HT-29 (cell line): ENCODE measurements around the genes INMT, ITPRID1, PDE1C, AVL9 and NT5C3A.

- RAMPAGE, long total RNA = no peak
Measured at GRCh38 chr7:30615619-30616109, 21.0 kb downstream of the GARS1 start.

GRCh38 chr7:30706960-30707409 lies 24.7 kb upstream of the CRHR2 start:
- RAMPAGE, long total RNA = no peak

GRCh38 chr7:30751848-30752360 lies at the start of gene INMT:
TSS of gene INMT (plus strand) at chr7:30752135.
- RAMPAGE, long total RNA = no peak

DNA sequence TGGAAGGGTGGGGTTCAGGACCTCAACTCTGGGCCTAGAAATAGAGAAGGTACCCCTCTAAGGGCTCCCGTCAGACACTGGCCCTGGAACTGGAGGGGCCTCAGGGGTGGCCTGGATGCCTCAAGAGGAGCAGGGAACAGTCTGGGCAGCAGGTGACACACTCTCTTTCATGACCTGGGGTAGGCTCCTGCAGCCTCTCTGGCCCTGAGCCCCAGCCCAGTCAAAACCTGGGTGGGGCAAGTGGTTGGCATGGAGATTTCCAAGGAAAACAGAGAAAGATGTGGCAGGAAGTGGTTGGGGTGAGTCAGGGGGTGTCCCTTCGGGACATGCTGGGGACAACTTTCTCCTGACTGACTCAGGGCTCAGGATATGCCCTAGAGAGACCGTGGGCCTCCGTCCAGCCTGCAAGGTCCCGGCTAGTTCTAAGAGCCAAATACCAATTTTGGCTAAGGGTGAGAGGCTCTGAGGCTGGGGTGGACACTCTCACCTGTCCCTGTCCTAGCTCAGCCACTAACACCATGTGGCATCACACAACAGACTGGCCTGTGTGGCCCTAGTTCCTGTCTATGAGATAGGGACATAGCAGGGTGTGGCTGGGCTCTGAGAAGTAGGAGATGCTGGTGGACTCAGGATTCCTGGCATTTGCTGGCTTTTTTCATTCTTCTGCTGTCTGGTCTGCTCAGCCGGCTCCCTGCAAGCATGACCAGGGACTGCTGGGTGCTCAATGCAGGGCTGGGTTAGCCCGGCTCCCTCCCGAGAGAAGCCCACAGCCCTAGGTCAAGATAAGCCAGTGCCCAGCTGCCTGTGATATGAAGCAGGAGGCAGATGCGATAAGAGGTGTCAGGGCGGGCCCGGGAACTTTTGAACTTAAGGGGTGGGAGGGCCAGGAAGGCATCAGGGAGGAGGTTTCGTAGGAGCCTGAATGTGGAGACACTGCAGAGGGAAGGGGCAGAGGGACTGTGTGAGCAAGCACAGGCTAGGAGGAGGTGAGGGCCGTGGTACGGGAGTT lies 3.2 kb downstream of the AQP1 start:
- RAMPAGE, long total RNA = no peak

- RAMPAGE, long total RNA = no peak
Measured at GRCh38 chr7:31514018-31514321, at the start of gene ITPRID1. TSS of gene ITPRID1 (plus strand) at chr7:31514090.

GRCh38 chr7:31688357-31688863 lies 1.4 kb downstream of the PPP1R17 start:
- RAMPAGE, long total RNA = no peak

DNA sequence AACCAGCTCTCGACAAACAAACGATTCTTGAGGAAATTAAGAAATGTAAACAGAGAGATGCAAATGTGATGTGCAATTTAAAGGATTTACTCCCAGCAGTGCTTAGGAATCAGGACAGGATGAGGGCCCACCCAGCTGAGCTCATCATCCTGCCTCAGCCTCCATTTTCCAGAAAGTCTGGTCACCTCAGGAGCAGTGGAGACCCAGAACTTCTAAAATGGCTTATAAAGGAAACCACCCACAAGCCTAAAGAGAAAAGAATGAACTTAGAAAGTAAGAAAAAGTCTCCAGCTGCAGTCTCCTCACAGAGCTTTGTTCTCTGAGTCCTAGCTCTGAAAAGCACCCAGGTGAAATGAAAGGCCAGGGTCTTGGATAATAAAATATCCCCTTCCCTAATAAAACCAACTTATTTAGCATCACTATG lies 83.0 kb downstream of the PDE1C start:
- RAMPAGE, long total RNA = no peak

DNA sequence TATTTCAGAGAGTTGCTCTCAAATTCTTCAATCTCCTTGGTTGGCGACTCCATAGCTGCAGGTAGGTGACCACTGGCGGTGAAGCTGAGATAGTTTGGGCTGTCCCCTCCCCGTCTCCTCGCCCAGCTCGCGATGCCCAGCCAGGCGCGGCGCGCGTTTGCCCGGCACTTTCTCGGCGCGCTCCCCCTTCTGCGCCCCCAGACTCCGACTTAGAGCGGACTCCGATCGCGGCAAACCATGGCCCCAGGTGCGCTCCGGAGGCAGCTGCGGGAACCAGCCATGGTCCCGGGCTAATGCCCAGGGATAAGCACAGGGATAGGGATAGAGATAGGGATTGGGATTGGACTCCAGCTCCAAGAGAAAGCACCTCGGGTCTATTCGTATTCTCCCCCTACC lies at the start of gene PDE1C:
Gene PDE1C (minus strand): TSS at position 67 of the 396 bp plus-strand sequence.
- RAMPAGE, long total RNA = no peak

GRCh38 chr7:32070737-32071556 lies 740 bp upstream of the PDE1C start:
- RAMPAGE, long total RNA = no peak

DNA sequence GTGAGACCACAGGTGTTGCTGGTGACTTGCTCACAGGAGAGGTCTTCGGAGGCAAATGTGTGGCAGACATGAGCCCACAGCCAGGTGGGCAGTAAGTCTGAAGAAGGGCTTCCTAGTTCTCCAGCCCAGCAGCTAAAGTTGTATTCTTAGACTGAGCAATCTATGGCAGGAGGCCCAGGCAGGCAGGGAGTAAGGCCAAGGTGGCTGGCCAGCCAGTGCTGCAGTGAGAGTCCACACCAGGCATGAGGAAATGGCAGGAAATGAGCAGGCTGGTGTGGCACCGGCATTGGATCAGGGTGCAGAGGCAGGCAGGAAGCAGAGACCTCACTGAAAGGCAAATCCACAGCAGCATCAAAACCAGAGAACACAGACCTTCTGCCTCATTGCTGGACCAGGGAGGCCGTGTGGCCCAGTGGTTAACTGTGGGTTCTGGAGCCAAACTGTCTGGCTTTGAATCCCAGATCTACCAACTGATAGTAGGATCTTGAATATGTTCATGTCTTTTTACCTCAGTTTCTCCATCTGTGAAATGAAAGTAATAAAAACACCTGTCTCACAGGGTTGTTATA lies 84.7 kb upstream of the PDE1C start:
- RAMPAGE, long total RNA = no peak

DNA sequence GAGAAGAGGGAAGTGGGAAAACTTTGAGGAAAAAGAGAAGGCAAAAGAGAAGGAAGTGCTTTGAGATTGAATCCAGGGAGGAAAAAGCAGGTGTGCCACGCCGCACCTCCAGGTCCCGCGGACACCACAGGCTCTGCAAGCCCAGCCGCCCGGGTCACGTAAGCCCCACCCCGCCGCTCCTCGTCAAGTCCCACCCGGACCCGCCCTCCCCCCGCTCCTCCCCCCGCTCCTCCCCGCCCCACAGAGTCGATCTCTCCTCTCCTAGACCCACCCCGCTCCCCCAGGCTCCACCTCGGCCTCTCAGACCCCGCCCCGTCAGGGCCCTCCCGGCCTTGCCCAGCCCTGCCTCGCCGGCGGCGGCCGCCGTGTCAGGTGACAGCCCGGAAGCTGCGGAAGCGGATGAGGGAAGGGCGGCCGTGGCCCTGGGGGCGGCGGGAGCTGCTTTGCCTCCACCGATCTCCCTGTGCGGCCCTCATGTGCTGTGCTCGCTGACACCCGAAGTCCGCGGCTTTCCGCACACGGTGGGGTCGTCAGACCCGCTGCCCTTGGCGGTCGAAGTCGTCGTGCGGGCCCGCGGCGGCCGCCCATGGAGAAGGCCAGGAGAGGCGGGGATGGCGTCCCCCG lies at the start of gene AVL9:
Gene AVL9 (plus strand): TSS at position 366 of the 624 bp plus-strand sequence.
- RAMPAGE, long total RNA = no peak

DNA sequence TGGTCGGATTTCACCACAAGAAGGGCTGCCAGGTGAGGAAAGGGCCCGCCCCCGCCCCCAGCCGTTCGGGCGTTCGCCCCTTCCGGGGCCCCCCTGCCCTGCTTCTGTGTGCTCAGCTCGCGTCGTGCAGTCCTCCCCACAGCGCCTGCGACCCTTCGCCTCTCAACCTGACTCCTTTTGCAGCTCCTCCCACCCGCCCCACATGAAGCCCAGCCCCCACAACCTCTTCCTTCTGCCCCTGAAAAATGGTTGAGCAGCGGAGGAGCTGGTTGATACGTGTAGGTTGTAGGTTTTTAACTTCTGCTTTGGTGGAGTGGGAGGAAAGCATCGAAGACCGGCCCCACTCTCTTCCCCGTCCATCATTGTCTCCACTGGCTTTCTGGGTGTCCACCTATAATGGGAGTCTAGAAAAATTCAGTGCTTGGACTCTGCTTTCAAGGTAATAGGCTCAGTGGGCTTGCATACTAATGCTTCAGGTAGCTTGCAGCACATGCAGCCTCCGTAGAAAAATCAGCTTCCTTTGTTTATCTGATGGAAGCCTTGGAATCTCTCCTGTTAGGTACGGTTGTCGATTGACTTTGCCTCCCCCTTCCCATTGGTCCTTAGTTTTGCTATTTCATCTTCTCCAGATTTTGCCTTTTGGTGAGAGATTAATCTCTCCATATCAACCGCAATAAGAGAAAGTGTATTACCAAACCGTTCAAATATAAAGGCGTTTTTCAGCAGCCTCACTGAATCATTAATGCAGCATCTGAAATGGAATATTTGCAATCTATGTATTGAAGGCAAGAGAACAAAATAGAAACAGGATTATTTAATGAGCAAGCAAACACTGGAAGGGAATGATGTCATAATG lies 710 bp downstream of the AVL9 start:
- RAMPAGE, long total RNA = no peak

DNA sequence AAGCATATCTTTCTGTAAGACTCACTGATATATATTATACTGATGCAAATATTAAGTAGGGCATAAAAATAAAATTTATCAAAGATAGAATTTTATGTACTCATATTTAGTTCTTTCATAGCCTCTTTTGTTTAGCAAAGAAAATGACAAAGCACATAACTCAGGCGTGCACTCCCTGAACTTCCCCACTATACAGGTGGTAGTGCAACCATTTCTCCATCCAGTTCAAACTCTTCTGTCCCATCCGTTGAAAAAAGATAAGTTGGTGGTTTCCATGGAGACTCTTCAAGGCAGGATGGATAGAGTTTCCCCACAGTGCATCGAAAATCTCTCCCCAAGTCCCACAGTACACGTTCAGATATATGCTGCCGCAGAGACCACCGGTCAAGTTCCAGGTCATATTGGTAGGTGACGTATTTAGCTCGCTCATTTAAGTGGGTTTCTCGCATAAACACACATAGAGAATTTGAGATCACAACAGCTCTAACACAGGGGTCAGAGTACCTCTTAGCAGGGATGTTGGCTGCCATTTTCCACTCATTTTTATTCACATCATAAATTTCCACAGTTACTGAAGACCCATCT lies 22.3 kb downstream of the KBTBD2 start:
- RAMPAGE, long total RNA = no peak

- RAMPAGE, long total RNA = no peak
Measured at GRCh38 chr7:32957715-32958669, 752 bp downstream of the FKBP9 start.

DNA sequence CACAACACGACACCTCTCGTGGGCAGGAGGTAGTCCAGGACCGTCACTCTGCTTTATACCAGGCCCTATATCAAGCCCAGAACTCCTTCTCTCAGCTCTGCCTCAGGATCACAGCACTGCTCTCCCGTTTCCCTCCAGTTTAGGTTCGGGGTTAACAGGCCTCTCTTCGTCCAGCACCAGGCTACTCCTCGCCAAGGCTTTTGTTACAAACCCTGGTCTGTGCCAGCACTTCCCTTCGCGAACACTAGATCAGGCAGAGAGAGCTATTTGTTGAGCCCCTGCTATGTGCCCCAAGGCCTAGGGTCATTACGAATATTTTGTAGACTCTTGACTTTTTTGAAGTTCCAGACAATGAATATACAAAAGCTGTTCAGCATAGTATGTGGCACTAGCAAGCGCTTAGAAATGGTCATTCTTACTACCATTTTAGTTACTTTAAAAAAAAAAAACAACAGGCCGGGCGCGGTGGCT lies 1.5 kb downstream of the FKBP9 start:
- RAMPAGE, long total RNA = no peak

- RAMPAGE, long total RNA = no peak
Measured at GRCh38 chr7:33062245-33063434, at the start of gene NT5C3A. TSS of gene NT5C3A (minus strand) at chr7:33062776.

GRCh38 chr7:33114523-33114997 lies 5.4 kb upstream of the RP9 start:
- RAMPAGE, long total RNA = no peak

- RAMPAGE, long total RNA = no peak
Measured at GRCh38 chr7:33904247-33904694, 1.1 kb upstream of the BMPER start.

- RAMPAGE, long total RNA = no peak
Measured at GRCh38 chr7:34757917-34758640, 100.1 kb downstream of the NPSR1 start.

DNA sequence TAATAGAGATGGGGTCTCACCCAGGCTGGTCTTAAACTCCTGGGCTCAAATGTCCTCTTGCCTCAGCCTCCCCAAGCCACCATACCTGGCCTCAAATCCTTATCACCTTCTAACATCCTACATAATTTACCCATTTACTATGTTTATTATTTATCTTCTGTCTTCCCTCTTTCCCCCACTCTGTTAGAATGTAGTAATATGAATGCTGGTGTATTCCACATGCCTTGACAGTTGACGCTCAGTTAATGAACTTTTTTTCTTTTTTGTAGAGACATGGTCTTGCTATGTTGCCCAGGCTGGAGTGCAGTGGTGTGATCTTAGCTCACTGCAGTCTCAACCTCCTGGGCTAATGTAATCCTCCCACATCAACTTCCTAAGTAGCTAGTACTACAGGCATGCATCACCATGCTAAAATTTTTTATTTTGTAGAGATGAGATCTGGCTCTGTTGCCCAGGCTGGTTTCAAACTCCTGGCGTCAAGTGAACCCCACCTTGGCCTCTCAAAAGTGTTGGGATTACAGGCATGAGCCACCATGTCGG lies 71.2 kb downstream of the DPY19L1 start:
- RAMPAGE, long total RNA = no peak